Mesangial cell (primary cell): ENCODE data around the gene STK24.

GRCh38 chr13:98313140-98314061 is 136.3 kb upstream of the RNF113B start:
- RAMPAGE, long total RNA: no peak

DNA sequence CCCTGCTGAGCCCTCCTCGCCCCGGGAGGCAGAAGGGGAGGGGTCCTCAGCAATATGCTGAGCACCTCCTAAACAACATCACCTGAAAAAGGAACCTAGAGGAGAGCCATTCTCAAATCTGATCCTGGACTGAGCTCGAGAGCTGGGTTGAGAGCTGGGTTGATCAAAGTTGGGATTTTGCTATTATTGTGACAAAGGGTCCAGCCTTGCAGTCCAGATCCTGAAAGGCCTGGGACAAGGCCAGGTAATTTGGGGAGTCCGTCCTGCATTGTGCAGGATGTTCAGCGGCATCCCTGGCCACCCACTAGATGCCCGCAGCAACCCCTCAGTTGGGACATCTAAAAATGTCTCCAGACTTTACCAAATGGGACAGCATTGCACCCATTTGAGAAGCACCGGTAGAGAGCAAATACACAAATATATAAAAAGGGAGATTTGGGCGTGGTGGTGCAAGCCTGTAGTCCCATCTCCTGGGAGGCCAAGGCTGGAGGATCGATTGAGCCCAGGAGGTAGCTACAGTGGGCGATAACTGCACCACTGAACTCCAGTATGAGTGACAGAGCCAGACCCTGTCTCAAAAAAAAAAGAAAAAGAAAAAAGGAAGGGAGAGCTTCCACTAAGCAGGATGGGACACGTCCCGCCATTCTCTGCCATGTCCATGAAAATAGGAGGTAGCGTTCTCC is 129.5 kb downstream of the STK24 start:
- RAMPAGE, long total RNA: no peak

DNA sequence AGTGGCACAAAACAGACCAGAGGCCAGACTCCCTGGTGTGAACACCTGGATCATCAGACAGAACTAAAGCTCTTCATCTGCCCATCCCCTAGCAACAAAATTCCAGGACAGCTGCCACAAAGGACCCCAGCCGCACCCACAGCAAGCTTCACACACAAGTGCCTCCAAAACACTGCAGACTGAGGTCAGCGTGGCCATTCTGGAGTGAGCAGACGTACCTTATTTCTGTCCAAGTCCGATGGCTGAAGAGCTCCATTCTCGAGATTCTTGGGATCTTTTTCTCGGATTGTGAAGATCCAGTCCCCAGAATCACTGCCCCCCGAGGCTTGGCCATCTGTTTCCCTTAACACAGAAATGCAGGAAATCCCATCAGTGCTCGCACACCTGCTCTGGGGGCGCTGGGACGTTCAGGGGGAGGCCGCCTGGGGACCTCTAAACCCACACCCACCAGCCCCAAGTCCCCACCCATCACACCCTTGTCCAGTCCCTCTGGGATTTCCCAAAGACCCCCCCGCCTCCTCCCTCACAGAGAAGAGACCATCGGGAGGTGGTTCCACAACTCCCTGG is 115.3 kb downstream of the STK24 start:
- RAMPAGE, long total RNA: no peak

DNA sequence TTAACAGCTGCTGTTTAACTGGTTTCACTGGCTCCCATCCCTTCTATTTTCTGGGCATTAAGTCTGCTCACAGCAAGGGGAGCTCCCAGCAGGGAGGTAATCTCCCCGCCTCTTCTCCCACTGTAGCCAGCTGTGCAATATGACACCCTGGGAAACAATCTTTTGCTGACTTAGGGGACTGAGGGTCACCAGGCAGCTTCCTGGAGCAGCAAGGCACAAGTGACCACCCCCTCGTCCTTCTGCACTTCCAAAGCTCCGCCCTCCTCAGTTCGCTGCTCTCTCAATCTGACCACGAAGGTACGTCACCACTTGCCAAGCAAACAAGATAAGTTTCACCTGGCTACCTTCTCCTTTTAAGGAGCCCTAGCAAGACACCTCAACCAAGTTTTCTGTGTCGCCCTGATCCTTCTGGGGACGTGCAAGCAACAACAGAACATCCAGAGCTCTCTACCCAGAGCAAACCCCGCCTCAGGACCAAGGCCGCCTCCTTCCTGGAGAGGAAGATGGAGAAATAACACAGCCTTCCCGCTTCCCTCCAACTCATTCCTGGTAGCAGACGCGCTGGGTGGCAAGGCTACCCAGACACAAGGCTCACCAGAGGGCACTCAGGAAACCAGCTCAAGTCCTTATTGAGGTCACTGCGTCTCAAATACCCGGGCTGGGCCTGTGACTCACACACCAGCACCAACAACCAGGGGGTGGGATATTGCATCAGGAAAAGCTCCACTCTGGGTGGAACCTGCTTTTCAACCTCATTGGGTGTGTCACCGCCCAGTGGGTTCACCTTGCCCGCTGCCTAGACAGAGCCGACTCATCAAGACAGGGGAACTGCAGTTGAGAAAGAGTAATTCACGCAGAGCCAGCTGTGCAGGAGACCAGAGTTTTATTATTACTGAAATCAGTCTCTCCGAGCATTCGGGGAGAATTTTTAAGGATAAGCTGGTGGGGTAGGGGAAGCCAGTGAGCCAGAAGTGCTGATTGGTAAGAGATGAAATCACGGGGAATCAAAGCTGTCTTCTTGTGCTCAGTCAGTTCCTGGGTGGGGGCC is 92.2 kb downstream of the STK24 start:
- RAMPAGE, long total RNA: start-site peak on the minus strand centred at position 637 of the sequence, 22 bp wide, 5 reads

GRCh38 chr13:98524468-98525410 is 52.2 kb downstream of the STK24 start:
- RAMPAGE, long total RNA: no peak

DNA sequence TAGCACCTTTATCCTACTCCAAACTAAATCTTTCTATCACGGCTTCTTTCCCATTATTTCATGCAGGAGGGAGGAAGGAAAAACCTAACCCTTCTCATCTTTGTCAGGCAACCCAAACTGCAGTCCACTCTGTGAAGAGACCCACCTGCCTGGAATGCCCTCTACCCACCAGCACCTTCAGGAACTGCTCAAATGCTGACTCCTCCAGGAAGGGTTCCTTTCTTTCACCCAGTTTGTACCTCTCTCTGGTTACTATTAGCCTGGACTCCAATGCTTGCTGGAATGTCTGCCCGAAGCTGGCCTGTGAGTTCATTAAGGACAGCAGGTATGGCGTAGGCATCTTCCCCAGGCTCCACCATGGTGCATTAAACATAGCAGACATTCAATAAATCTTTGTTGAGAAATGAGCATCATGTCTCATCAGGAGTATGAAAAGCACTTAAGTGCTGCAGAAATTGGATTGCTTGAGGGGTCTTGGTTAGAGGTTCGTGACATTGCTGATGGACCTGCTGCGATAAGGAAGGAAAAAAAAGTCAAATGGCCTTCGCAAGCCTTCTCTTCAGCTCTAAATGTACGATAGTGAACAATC is 25.3 kb downstream of the STK24 start:
- RAMPAGE, long total RNA: no peak

DNA sequence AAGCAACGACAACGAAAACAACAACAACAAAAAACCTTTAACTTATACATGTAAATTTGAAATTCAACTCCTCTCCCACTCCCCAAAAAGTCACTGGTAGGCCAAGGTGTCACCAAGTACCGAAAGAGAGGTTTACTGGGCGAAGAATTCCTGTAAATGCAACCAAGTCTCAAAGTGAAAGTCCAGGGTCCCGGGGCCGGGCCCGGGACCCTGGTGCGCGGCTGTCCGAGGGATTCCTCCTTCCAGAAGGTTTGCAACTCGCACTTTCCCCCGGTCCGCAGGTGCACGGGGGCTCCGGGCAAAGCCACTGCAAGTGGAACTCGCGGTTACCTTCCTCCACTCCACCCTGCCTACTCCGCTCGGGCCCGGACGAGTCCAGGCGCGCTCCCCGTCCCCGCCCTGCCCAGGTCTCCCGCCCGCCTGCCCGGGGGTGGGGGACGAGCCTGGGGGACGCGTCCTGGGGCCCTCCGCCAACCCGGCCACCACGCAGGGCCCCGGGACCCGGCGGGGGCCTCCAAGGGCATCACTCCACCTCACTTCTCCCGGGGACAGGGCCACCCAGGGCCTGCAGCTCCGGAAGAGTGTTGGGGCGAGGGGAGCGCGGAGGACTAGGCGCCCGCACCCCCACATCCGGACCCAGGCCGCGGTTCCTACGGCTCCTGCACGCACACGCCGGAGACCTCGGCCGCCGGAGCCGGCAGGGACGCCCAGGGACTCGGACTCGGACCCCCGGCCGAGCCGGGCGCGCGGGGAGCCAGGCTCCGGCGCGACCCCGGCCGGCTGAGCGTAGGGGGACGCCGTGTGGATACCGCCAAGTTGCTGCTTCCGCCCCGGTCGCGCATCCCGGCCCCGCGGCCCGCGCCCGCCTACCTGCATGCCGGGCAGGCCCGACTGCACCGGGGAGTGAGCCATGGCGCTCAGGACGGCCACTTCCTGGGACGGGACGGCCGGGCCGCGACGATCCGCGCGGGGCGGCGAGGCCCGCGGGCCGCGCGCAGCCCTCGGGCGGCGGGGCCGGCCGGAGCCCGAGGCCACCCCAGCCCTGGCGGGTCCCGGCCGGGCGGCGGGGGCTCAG is 695 bp downstream of the STK24 start:
- RAMPAGE, long total RNA: start-site peak on the minus strand centred at position 465 of the sequence, 236 bp wide, 12 reads; start-site peak on the minus strand centred at position 918 of the sequence, 146 bp wide, 6 reads

DNA sequence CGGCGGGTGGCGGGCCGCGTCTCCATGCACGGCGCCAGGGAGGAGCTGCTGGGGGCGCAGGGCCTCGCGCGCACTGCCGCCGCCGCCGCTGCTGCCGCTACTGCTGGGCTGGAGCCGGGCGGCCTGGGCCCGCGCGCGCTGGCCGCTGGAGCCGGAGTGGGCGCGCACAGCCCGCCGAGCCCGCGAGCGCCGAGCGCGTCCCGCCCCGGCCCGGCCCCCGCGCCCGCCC is at the start of gene STK24:
Gene STK24 (minus strand): TSS at position 158 of the 229 bp plus-strand sequence.
- RAMPAGE, long total RNA: no peak

- RAMPAGE, long total RNA: no peak
These were observed 76.5 kb upstream of the STK24 start for GRCh38 chr13:98653362-98653785.

DNA sequence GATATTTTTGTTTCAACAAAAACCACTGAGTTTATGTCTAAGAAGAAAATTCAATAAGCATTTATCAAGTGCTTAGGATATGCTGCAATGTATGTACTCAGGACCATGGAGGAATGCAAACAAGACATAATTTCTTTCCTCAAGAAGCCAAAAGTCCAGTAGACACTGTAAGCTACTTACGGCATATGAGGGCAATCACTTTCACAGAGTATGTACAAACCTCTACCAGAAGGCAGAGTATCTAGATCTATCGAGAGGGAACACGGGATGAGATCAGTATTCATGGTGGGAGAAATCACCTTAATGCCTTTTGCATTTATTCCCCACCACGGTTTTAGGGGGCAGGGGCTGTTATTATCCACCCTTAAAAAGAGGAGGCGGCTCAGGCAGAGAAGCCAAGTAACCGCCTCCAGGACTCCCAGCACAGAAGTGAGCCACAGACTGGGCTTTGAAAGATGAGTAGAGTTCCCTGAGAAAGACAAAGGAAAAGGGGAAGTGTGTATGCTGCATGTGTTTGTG is 85.3 kb downstream of the DOCK9 start:
- RAMPAGE, long total RNA: no peak

GRCh38 chr13:98909102-98909481 is 68.8 kb downstream of the DOCK9 start:
- RAMPAGE, long total RNA: no peak

GRCh38 chr13:99274832-99275463 is 16.8 kb upstream of the GPR18 start:
- RAMPAGE, long total RNA: no peak

- RAMPAGE, long total RNA: no peak
These were observed 21.4 kb downstream of the GPR183 start for GRCh38 chr13:99285774-99286222.

- RAMPAGE, long total RNA: no peak
These were observed 1.8 kb downstream of the GPR183 start for GRCh38 chr13:99305103-99306068.

DNA sequence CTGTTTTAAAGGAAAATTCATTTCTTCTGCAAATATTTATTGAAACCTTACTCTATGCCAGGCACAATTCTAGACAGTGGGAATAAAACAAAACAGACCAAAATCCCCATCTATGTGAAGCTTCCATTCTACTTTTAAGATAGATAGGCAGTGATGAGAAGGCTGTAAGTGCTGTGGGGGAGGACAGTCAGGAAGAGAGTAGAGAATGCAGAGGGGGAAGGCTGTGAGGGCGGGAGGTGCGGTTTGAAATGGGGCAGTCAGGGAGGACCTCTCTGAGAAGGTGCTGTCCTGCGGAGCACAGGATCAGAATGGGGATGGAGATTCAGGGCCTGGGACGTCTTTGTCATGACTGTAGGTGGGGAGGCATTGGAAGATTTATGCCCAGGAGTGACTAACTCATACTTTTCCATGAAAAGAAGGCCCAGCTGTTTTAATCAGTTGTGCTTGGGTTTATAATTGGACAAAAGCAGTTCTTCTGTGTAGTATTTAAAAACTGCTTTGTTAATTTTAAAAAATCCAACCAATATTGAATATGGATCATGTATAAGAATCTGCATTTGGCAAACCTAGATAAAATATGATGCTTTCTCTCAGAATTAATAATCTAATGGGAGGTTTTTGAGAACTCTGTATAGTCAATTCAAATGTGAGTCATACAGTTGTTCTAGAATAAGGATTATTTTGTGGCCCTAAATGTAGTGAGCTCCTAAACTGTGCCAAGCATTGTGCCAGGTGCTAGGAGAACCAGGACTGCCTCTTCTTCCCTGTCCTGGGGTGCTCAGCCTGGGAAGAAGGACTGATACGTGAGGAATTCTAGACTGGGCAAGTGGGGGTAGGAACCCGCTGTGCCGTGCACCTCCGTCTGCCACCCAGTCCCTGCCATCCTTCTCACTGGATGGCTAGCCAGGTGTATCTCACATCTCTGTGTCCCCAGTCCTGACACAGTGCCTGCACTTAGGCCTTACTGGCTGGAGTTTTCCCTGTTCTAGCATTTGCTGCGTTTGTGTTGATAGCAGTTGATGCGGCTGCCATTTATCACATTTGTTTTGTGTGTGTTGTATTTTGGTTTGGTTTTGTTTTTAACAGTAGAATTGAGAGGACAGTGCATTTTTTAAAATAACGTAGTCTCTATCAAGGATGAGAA is 4.2 kb upstream of the GPR183 start:
- RAMPAGE, long total RNA: no peak

DNA sequence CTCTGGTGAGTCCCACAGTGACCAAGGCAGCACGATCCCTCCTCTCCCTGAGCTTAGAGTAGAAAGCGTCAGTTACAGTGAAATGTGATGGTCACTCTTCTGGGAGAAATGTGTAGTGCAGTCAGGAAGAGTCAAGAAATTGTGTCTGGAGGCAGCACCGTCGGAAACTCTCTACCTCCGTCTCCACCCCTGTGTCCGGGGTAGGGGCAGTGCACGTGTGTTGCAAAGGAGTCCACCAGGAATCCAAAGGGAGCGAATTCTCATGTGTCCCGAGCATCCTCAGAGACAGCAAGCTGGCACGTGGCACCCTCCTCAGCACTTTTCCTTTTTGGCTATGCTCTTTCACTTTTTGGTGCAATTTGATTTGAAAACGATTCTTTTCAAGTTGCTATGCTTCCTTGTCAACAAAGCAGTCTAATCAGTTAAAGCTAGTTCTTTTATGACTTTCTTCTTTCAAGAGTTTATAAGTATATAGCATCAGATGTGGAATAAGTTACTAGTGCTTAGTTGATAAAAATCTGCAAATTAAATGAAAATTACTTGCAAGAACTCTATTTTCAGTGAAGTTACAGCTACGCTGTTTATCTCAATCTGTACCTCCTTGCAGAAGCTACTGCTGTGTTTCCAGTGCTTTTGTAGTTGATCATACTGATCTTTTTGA is 45.6 kb upstream of the GPR183 start:
- RAMPAGE, long total RNA: no peak

GRCh38 chr13:99415207-99415691 is 86.0 kb upstream of the TM9SF2 start:
- RAMPAGE, long total RNA: no peak

- RAMPAGE, long total RNA: no peak
These were observed 79.0 kb upstream of the TM9SF2 start for GRCh38 chr13:99422249-99422770.

GRCh38 chr13:99495937-99497267 is 4.9 kb upstream of the TM9SF2 start:
- RAMPAGE, long total RNA: no peak

DNA sequence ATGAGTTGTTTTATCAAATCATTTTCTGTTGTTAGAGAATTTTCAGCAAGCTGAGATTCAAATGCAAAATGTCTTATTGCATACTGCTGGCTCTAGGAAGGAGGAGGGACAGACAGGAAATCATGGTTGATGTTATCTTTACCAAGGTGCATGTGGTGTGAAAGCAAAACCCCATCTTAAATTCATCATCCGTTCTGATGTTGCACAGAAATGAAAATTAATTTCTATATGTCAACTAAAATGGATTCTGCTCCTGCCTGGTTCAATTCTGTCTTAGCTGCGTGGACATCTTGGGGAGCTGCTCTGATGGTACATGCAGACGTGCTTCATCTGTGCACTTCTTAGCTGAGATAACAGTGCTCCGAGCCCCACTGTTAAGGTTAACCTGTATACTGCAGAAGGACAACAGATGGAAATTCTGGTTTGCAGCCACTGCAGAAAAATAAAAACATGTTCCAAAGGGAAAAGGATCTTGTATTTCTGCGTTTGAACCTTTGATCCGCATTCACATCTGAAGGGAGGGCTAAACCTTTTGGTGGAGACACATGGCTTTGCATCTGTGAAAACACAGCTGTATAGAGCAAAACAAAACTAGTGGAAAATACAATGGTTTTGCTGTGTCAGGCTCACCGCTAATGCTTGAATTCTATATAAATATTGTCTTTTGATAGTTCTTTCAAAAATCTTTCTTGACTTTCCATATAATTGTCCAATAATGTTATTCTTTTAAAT is 50.5 kb downstream of the CLYBL start:
- RAMPAGE, long total RNA: no peak